Endometrial microvascular endothelial cells (primary cell): Measurements from ENCODE around the gene CD3G.

DNA sequence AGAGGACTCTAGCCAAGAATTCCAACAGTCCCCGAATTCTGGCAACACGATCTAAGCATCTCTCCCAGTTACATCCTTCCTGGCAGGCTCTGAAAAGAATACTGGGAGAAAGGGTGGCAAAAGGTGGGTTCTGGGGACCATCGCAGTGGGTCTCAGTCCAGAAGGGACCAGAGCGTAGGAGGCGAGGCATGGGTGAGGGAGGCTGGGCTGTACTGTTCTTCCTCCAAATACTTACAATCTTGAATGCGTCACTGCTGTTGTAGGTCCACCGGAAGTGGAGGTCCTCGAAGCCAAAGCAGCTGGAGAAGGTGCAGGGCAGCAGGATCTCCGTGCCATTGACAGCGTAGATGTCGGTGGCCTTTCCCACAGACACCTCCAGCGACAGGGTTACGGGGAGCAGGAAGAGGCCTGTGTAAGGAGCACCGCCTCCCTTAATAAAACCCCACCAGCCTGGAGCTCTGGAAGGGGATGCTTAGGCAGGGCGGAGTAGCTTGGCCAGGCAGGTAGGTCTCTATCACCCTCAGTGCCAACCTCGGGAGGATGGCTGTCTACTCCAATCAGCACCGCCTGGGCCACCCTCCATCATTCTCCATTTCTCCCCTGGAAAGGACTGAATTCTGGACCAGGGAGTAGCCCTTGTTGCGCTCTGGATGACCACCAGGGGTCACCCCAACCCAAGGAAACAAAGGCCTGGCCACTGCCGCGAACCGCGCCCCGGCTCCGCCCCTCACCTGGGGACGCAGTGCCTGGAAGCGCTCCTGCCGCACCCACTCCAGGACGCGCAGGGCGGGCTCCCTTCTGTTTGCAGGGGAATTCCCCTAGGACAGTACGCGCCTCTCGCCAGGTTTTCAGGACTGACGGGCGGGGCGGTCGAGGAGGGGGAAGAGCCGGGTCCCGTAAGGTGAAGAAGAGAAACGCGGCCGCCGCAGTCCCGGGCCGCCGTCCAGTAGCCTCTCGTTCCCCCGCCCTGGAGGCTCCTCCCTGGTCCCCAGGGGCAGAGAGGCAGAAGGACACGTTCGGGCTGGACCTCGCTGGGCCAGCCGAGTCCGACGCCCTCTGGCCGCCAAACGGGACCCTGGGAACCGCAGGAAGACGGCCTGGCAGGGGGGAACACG is 7.4 kb downstream of the SCN4B start:
- RAMPAGE, long total RNA = no peak

- RAMPAGE, long total RNA = no peak
Measured at GRCh38 chr11:118156186-118156803, 3.7 kb upstream of the SCN4B start.

- RAMPAGE, long total RNA = no peak
Measured at GRCh38 chr11:118219560-118220097, 5.2 kb downstream of the JAML start.

- RAMPAGE, long total RNA = no peak
Measured at GRCh38 chr11:118344049-118344636, at the start of gene CD3G. CD3G (plus strand) TSS chr11:118344344.

GRCh38 chr11:118398644-118399355 is 2.6 kb upstream of the ATP5MG start:
- RAMPAGE, long total RNA = no peak

- RAMPAGE, long total RNA = no peak
Measured at GRCh38 chr11:118495481-118495837, 31.8 kb upstream of the TTC36 start.

GRCh38 chr11:118587838-118588405 is 15.7 kb downstream of the ARCN1 start:
- RAMPAGE, long total RNA = no peak

GRCh38 chr11:118652369-118653015 is 27.0 kb downstream of the TREH start:
- RAMPAGE, long total RNA = no peak

DNA sequence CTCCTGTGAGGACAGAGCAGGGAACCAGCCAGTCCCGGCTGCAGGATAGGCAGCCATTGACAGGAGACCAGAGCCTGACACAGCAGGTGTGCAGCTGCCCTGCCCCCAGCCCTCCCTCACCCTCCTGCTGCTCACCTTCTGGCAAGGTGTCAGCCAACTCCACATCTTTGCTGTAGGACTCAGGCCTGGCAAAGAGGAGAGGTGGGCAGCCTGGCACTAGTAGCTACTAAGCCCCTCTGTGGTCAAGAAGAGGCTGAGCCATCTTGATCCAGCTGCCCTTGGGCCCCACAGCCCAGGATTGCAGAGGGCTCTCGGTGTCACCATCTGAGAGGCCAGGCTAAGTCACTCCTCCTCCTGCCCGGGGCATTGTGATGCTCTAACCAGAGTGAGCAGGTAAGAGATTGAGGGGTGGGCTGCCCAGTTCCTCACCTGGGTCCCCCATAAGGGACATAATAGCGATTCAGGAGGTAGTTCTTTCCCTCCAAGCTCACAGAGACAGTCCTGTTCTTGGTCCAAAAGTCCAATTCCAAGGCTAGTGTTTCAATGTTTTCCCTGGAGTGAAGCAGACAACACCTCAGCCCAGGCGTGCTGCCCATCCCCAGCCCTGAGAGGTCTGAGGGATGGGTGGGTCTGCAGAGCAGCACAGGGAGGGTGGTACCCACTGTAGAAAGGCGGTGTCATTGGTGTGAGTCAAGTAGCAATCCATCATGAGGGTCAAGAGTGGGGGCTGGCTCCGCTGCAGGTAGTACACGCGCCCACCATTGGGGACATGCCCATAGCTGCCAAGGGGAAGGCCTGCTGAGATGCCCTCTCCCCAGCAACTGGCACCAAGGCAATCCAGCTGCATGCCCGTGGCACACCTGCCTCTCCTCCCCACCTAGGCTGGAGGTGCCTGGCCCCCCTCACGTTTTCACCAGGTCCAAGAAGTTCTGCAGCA is 18.5 kb downstream of the TREH start:
- RAMPAGE, long total RNA = no peak

DNA sequence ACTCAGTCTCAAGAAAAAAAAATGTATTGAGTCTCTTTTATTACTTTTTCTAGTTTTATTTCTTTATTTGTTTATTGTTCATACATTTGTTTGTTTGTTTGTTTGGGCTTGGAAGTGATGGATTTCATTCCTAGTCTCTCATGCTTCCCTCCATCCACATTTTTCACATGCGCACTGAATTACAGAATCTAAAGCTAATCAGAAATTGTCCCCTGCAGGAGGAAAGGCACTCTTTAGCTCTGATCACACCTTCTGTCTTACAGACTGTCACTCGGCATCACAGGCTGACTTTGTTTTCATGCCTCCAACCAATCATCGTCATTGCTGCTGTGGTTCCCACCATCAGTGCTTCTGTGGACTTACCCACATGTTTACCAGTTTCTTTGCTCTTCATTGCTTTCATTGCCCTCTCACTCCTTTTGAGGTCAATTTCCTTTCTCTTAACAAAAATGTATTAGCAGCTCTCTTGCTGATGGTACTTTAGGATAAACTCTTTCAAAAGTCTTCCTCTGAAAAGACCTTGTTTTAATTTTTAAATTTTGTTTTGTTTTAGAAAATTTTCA is 20.0 kb upstream of the TREH start:
- RAMPAGE, long total RNA = no peak

DNA sequence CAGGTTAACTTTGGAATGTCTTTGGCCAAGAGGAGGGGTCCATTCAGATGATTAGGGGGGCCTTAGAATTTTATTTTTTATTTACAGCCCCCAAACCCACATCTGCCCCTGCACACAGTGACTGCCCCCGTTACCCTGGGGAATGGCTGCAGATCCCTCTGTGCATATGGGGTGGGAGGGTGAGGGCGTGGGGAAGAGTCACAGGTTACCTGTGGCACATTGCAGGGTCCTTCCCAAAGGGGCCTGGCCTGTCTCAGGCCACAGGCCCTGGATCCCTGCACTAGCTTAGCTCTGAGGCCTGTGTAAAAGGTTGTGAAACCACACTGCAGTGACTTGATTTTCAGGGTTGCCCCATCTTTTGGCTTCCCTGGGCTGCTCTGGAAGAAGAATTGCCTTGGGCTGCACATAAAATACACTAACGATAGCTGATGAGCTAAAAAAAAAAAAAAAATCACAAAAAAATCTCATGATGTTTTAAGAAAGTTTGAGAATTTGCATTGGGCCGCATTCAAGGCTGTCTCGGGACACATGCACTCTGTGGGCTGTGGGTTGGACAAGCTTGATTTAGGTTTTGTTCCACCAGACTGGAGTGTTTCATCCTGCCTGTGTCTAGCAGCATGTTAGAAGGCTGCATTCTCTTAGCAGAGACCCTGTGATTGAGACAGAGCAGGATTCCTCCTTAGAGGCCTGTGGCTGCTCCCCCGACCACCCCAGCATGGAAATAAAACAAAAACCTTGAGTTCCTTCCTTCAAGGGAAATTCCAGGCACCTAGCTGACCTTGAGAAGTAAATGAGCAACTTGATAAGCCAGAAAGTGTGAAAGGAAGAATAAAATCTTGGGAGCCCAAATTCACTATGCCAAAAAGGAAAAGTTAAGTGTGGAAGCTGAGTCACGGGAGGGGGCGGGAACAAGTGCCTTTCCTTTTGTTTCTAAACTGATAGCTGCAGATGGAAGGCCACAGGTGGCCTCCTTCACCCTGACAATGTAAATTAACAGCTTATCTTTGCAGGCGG is 36.0 kb upstream of the TREH start:
- RAMPAGE, long total RNA = no peak

GRCh38 chr11:118747347-118748014 is 43.5 kb downstream of the DDX6 start:
- RAMPAGE, long total RNA = no peak

- RAMPAGE, long total RNA = no peak
Measured at GRCh38 chr11:118872249-118873063, 11.2 kb upstream of the CXCR5 start.

DNA sequence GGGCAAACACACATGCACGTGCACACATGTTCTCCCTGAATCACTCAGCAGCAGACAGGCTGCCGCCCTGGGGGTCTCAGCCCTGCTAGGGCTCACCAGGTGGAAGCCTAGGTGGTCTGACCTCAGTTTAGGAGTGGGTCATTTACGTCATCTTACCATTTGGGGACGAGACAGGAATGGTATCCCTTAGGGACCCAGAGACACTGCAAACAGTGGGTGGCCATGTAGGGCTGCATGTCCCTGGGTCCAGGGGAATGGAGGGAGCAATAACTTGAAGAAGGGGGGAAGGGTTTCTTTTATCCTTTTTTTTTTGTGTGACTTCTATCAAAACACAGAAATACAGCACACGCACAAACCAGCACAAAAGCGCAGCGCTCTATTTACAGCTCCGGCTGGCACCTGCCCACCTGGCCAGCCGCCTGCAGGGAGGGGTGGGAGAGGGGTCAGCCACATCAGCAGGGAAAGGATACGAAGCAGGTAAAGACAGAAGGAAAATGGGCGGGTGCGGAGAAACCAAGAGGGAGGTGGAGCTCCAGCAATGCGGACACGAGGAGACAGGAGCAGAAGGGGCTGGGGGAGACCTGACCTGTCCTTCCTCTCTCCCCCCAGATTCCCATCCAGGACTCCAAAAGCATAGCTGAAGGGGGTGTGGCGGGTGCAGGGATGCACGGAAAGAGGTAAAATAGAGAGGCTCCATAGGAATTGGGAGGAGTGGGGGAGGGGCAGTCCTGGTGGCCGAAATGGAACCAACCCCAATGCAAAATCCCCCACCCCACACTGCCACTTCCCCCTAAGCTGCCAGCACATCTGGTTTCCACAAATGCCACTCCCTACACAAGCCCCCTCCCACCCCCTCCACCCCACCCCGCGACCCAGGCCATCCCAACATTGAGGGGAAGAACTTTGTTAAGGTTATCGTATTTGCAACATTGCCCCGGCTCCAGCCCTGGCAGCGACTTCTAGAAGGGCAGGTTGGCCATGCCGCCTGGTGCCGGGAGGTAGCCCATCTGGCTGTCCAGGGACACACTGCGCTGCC is 14.1 kb downstream of the CXCR5 start:
- RAMPAGE, long total RNA = no peak

GRCh38 chr11:118906668-118907146 is 19.0 kb downstream of the BCL9L start:
- RAMPAGE, long total RNA = no peak

DNA sequence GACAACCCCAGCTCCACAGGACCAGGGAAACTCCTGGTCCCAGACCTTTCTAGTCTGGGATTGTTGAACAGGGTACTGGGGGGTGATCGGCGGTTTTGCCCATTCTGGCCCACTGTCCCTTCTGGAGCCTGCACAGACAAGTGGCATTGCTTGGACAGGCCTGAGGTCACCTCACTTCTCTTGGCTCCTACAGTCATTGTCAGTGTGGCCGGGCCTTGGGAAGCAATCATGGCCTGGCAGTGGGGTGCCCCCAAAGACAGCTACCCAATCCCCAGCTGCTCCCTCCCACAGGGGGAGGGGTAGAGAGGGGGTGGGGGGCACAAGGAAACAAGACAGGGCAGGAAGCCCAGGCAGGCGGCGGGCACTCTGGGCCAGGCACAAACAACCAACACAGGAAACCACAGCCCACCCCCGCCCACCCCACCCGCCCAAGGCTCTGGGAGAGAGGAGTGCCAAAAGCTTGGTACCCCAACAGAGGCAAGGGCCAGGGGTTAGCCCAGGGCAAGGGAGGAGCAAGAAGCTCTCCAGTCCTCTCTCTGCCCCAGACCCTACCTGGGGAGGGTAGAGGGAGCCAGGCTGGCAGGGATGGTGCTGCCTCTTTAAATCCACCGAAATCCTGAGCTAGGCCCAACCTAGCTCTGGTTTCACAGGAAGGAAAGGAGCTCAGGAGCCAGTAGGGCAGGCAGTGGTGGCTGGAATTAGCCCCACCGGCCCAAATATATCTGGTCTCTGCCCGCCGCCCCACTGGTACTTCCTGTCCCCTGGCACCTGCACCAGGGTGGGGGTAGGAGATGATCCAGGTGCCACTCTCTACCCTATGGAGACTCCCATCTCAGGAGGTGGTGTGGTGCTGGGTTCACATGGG is 12.2 kb downstream of the BCL9L start:
- RAMPAGE, long total RNA = no peak

DNA sequence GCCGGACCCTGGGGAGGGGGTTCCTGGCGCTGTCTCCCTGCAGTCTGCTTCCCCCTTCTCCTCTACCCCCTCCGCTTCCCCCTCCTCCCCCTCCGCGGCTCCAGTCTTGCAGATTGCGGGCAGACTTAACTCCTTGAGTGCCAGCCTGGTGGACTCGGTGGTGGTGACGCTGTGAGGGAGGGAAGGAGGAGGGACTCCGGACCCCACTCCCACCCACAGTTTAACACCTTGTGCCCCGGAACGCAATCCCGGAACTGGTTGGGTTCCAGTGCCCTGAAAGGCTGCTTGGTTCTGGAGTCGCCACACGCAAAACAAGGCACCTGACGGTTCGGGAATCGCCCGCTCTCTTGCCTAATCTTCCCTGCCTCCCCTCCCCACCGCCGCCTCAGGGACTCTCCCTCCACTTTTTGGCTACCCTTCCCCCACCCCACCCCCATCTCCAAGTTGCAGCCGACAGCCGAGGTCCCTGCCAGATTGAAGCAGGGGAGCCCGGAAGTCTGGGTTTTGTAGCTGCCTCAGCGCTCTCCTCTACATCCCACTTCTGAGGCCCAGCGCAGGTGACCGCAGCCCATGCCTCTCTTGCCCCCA is 3.9 kb upstream of the BCL9L start:
- RAMPAGE, long total RNA = no peak

DNA sequence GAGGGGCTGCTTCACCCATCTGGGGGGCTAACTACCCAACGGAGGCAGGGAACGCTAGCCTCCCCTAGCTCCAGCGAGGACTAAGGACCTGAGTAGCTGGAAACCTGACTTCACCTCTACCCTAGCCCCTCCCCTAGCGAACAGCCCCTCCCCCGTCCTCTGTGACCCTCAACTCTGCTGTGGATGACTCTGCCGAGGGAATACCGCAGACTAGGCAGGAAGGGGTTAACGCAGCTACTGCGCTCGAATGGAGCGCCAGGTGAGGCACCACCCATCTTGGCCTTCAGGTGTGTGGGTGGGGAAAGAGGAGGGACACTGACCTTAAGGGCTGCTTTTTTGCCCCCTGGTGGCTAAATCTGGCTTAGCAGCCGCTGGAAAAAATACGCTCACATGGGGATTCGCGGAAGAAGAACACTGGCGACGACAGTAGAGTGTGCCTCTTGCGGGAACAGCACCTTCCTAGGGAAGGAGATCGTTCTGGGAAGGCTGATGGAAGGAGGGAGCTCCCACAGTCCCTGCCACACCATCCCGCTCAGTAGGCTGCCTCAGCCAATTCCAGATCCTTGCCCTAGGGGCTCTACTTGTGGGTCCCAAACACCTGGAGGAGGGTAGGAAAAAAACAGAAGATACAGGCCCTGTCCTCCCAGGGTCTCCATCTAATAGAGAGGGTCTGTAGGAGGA is 4.5 kb upstream of the BCL9L start:
- RAMPAGE, long total RNA = no peak

- RAMPAGE, long total RNA = no peak
Measured at GRCh38 chr11:118980247-118980733, 8.7 kb downstream of the FOXR1 start.

DNA sequence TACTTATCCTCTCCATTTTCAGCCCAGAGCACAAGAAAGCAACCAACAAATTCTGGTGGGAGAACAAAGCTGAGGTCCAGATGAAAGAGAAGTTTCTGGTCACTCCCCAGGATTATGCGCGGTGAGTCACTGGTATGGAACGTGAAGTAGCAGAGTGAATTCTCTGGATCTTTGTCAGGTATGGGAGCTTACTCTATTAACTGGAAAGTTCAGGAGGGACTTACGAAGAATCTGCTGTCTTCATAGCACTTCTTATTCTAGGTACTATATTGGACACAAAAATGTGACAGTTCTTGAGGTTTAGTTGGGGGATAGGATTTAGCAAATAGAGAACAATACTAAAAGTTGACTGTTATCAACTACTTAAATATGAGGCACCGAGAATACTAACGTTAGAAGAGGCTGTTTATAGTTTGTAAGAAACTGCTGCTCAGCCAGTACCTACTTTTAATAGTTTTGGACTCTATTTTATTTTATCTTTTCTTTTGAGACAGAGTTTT is 1.1 kb downstream of the CENATAC start:
- RAMPAGE, long total RNA = no peak